Smooth muscle cell (in vitro differentiated cells): ENCODE measurements around a stretch of chr3.

- RAMPAGE, long total RNA, result no peak
Observed at GRCh38 chr3:193115606-193116050, 125.4 kb upstream of the PLAAT1 start.

- RAMPAGE, long total RNA, result no peak
Observed at GRCh38 chr3:193411516-193412019, 33.0 kb upstream of the ATP13A5 start.

DNA sequence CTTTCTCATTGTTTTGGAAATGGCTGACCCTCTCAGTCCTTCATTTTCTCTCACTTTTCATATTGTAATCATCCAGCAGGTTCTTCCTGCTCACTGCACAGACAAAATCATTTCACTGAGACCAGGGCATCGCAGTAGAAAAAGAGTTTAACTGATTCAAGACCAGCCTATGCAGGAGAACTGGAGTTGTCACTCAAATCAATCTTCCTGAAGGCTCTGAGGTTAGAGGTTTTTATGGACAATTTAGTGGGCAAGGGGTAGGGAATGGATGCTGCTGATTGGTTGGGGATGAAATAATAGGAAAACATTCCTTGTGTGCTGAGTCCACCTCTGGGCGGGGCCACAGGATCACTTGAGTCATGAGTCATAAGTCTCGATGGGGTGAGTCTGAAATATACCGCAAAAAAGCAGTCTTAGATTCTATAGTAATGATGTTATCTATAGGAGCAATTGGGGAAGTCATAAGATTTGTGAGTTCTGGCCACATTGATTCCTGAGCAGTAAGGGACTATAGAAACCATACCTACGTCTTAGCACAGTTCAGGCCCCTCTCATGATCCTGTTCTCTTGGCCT lies 2.9 kb upstream of the OPA1 start:
- RAMPAGE, long total RNA, result no peak

- RAMPAGE, long total RNA, result no peak
Observed at GRCh38 chr3:193777575-193777982, 184.6 kb downstream of the OPA1 start.

DNA sequence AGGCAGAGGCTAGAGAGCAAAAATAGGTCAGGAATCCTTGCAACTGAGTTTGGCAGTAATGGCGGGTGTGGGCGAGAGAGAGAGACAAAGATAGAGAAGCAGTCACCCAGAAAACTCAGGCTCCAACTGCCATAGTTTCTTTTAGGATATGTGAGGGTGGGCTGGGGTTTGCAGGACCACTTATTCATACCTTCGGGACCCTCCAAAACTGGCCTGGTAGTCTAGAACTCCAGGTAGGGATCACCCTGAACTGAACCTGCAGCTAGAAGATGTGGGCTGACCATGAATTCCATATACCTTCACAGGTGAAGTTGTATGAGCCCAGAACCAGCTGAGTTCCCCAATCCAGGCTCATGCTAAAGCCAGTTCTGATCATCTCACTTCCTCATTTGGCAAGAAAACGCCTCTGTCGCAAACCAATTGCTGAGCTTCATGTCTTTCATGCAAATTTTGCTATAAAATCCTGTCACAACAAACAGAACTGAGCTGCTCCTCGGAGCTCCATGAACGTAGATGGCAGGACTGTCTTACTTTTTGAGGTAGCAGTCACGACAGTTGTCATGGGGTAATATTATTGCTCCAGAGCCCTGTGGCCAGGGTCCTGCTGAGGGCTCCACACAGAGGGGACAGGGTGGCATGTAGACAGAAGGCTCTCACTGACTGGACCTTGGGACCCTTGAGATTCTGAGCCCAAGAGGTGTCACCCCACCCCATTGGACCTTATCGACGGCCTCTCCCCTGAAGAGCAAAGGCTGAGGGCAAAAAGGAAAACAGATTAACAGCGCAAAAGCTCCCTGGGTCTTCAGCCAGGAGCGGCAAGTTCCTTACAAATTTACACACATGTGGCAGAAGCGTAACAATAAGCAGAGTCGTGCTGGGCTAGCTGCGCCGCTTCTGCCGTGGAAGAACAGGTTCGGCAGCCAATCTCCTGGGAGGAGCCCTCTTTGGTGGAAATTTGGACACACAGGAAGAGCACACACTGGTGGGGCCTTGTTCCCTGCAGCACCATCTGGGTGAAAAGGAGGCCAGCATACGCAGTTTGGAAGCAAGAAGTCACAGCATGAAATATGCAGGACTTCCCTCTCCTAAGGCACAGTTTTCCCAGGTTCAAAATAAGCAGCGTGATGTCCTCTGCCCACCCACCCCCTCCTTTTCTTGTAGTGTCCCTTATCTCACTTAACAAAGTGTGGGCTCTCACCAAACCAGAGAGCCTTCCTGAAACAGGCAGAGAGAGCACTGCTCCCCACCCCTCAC lies 249.2 kb downstream of the OPA1 start:
- RAMPAGE, long total RNA, result no peak

- RAMPAGE, long total RNA, result no peak
Observed at GRCh38 chr3:193863785-193864135, 270.8 kb downstream of the OPA1 start.

- RAMPAGE, long total RNA, result no peak
Observed at GRCh38 chr3:193897906-193898134, 238.1 kb upstream of the HES1 start.

DNA sequence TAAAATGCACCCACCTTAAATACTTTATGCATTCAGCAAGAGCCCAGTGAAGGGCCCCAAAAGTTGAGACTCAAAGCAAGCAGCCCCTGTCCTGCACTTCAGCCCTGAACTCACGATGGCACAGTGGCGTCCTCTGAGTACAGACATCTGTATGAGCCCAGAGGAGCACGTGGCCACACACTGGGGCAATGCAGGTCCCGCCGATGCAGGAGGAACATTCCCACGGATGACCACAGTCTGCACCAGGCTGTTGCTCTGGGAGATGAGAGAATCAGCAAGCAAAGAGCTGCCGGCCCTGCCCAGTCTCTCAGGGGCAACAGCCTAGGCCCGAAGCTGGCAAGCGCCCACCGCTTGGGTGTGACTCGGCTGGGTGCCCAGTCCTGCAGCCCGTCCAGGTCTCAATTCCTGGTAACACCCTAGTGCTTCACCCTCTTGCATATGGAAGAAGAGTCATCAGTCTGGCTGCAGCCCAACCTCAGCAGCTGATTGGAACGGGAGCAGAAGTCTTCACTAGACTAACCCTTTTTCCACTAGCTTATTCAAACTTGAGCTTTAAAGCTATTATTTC lies 153.7 kb upstream of the HES1 start:
- RAMPAGE, long total RNA, result no peak

GRCh38 chr3:194031885-194032348 lies 104.0 kb upstream of the HES1 start:
- RAMPAGE, long total RNA, result no peak

- RAMPAGE, long total RNA, result no peak
Observed at GRCh38 chr3:194034287-194035273, 101.4 kb upstream of the HES1 start.

- RAMPAGE, long total RNA, result no peak
Observed at GRCh38 chr3:194072214-194072626, 63.7 kb upstream of the HES1 start.

- RAMPAGE, long total RNA, result no peak
Observed at GRCh38 chr3:194112463-194112710, 23.6 kb upstream of the HES1 start.

DNA sequence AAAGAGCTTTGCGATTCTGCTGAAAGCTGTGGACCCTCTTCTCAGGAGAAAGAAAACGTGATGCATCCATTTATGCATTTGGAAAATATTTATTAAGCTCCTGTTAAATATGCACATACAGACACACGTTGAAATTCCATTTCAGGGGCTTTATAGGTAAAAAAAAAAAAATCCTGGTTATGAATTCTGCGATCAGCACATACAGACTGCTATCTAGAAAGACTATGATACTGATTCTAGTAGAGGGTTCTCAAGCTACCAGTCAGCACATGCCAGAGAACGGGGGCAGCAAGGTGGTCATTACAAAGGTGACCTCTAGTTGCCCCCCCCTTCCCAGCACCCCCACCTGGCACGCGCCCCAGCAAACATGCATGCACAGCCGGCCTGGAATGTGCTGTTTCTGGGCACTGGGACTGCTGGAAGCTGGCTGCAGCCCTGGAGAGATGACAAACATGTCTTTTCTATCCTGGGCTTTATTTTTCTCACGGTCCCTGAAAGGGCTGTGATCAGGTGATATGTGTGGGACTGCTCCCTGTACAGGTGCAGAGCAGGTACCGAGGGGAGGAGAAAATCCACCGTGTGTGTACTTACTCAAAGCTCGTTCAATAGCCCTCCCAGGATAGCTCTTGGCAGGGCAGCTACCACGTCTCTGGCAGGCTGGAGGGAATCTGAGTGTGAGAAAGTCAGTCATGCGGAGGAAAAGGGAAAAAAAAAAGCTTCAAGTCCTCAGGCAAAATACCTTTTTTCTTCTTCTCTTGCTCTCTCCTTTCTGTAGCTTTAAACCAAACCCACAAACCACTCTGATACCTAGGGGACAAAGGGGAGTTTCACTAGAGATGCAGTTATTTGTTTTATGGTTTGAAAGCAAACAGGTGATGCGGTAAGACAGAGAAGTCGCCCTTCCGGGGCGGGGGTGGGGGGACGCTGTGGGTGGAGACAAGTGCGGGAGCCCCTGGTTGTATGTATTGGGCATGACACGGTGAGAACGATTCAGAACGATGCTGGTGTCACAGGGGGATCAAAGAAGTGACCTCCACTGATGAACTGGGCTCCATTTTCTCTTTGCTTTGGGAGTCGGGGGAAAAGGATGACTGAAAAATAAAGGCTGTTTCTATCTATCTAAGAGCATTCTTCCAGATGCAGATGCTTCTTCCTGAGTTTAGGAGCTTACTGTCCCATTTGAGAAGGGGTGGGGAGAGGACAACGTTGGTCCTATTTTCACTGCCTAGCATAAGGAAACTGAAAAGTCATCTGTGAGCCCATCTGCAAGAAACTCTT lies 5.0 kb upstream of the HES1 start:
- RAMPAGE, long total RNA, result no peak

- RAMPAGE, long total RNA, result no peak
Observed at GRCh38 chr3:194132394-194133417, 3.2 kb upstream of the HES1 start.

- RAMPAGE, long total RNA, result no peak
Observed at GRCh38 chr3:194134894-194135476, 963 bp upstream of the HES1 start.

GRCh38 chr3:194138721-194140072 lies 3.2 kb downstream of the HES1 start:
- RAMPAGE, long total RNA, result no peak

- RAMPAGE, long total RNA, result no peak
Observed at GRCh38 chr3:194203455-194203872, 67.5 kb downstream of the HES1 start.

GRCh38 chr3:194206257-194206805 lies 70.4 kb downstream of the HES1 start:
- RAMPAGE, long total RNA, result no peak

- RAMPAGE, long total RNA, result no peak
Observed at GRCh38 chr3:194375507-194375972, 6.0 kb upstream of the LRRC15 start.

GRCh38 chr3:194395992-194396681 lies 2.9 kb downstream of the GP5 start:
- RAMPAGE, long total RNA, result no peak